ENCODE measurements around the gene KCNMB3.

GRCh38 chr3:179250605-179251481, at the start of gene KCNMB3:
TSS of gene KCNMB3 (minus strand) at chr3:179251114.
- PRO-cap, result no peak
- RRBS, result no CpG with 5 or more reads among the region's 8 CpGs

GRCh38 chr3:179404113-179404940, 46.9 kb downstream of the GNB4 start:
- PRO-cap, result no peak
- RRBS, result no CpG with 5 or more reads among the region's 5 CpGs

DNA sequence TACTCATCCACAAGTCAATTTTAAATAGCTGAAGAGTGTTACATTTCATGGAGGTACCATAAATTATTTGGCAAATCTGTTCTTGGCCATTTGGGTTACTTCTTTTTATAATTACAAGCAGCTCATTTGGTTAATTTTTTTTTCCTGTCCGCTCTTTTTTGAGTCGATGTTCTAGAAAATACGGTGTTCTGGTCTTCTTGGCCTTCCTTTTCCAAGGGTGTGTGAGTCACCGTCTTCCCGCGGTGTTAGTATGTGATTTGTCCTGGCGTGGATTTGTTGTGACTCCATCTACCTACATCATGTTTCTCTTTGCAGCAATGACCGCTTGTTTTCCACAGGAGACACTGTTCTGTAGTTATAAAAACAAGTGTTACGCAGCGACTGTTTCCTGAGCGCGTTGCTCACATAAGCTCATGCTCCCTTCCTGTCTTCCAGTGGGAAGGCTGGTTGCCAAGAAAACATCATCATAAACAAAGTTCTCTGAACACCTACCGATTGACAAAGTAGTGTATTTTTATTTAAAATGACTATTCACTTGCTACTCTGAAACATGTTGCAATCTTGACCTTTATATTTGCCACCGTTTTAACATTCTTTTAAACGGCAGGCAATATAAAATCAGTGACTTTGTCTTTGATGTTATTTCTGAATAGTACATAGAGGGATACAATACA, 18.9 kb downstream of the USP13 start:
- PRO-cap, result no peak
- RRBS, result no CpG with 5 or more reads among the region's 15 CpGs

GRCh38 chr3:180830165-180830364, 82.4 kb upstream of the FXR1 start:
- PRO-cap, result no peak
- RRBS, result no CpG with 5 or more reads among the region's 7 CpGs

- PRO-cap, result no peak
- RRBS, result no CpG with 5 or more reads among the region's 16 CpGs
Observed at GRCh38 chr3:180868246-180868918, 44.1 kb upstream of the FXR1 start.

GRCh38 chr3:180870720-180871208, 41.7 kb upstream of the FXR1 start:
- PRO-cap, result no peak
- RRBS, result no CpG with 5 or more reads among the region's 5 CpGs

DNA sequence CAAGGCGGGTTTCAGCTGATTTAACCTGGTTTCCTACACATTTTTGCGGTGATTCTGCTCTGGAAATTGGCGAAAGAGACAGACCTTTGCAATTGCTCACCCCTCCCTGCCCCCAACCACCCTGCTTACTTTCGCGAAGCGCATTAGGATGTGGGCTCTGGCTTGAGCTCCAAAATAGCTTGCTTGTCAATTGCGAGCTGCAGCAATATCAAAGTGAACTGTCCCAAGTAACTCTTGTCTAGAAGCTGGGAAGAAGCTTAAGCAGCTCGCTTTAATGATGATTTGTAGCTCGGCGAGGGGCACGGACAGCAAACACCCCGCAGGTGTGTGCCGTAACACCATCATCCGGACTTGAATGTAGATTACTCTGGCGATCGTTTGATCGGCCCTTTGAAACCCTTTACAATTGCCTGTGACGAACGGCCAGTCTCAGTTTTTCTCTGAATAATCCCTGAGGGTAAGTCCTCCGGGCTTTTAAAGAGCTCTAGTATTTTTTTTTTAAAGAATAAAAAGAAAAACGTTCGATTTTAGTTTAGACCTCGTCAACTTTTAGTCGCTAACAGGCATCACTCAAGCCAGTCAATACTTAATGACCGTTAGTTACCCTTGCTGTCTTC, 16.0 kb downstream of the SOX2 start:
- PRO-cap, result no peak
- RRBS, result 27% methylated on average over 4 of the region's 25 CpGs

- PRO-cap, result no peak
- RRBS, result no CpG with 5 or more reads among the region's 19 CpGs
Observed at GRCh38 chr3:182241657-182242580, 530.2 kb downstream of the SOX2 start.

- PRO-cap, result no peak
- RRBS, result no CpG with 5 or more reads among the region's 1 CpG
Observed at GRCh38 chr3:182244659-182245039, 532.9 kb downstream of the SOX2 start.

GRCh38 chr3:182705059-182705399, 88.3 kb upstream of the ATP11B start:
- PRO-cap, result no peak
- RRBS, result no CpG with 5 or more reads among the region's 4 CpGs

GRCh38 chr3:183210486-183210813, 42.6 kb upstream of the B3GNT5 start:
- PRO-cap, result no peak
- RRBS, result no CpG with 5 or more reads among the region's 3 CpGs

GRCh38 chr3:183349305-183349842, 79.0 kb downstream of the MCF2L2 start:
- PRO-cap, result no peak
- RRBS, result no CpG with 5 or more reads among the region's 5 CpGs

DNA sequence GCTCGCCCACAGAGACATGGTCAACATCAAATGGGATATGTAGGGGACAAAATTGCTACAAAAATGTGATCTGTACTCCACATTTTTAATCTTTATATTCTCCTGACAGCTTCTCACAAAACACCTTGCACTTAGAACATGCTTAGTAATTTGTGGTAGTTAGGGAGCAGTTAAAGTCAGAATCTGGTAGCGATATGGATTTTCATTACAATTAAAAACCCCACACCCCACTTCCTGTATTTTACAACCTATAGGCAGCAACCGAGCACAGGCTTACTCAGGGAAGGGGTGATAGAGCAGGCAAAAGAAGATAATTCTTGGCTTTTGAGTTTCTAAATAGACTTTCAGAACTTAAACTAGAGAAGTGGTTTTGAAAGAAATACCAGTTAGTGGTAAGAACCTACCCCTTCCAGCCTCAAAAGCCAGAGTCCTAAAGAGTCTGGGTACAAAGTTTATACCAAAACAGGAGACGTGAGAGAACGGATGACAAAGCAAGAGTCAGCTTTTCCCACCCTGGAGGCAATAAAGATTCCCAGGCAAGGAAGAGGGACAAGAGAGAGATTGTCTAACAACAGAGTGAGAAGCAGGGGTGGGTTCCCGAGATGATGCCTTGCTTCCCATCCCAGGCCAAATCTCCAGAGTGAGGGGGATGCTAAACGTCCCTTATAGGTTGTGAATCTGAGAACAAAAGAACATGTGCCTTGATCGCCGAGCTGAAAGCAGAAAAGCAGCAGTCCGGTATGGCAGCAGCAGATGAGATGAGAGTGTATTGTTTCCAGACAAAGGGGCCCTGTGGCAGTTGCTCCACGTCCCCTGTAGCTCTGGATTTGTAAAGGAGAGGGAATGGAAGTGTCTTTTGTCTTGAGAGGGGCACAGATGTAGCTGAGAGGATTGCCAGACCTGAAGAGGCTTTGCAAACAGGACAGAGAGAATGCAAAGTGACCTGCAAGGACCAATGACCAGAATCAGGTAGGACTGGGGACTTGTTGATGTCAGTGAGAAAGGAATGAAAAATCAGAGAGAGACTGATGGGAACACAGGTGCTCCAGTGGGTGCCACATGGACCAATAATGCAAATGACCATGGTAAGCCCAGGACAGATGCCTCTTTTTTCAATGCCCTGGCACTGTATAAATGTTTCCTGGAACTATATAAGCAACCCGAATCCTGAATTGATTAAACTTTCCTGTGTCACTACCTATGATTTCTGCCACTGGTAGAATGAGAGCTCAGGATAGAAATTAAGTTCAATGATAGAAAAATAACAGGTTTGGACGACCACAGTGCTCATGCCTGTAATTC, 36.7 kb downstream of the KLHL6 start:
- PRO-cap, result no peak
- RRBS, result no CpG with 5 or more reads among the region's 13 CpGs

DNA sequence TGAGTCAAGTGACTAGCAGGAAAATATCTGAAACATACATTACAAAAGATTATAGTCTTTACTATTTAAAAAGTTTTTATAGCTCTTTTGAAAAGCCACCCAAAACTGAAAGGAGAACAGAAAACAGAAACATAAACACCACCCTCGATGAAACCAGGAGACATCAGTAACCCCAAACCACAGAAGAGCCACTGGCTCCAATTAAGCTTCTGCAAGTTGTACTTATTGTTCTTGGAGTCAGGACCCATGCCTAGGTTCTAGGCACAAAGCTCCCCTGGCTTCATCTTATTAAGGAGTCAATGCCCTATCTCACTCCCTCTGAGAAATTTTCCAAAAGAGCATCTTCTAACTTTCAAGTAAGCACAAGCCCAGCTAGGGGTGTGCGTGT, 28.2 kb downstream of the KLHL6 start:
- PRO-cap, result no peak
- RRBS, result no CpG with 5 or more reads among the region's 2 CpGs

- PRO-cap, result no peak
- RRBS, result no CpG with 5 or more reads among the region's 8 CpGs
Observed at GRCh38 chr3:183556889-183557428, 1.5 kb upstream of the KLHL6 start.

DNA sequence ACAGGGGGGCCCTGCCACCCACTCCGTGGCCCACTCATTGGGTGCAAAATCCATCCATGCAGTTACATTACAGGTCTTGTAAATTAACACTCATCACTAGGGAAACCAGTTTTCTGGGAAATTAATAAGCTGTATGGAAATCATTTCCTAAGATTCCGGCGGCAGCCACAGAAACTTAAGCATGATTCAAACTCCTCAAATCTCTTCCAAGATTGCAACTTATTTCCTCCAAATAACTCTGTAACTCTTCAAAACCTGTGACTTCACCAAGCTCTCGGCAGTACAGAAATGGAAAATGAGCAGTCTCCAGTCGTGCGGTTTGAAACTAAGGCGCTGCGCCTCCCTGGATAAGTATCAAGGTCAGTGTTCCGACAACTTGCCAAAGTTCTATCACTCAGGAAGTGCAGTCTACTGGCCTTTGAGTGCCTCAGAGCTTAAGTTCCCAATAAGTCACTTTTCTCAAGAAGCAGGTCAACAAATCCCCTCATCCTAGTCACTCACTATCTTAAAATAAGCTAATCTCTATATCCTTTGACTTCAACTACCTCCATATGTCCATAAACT, 24.8 kb upstream of the KLHL6 start:
- PRO-cap, result no peak
- RRBS, result no CpG with 5 or more reads among the region's 9 CpGs

- PRO-cap, result unidirectional peak, minus-strand start at chr3:183845730
- RRBS, result no CpG with 5 or more reads among the region's 7 CpGs
Observed at GRCh38 chr3:183845407-183846089, 20.2 kb upstream of the MAP6D1 start.

DNA sequence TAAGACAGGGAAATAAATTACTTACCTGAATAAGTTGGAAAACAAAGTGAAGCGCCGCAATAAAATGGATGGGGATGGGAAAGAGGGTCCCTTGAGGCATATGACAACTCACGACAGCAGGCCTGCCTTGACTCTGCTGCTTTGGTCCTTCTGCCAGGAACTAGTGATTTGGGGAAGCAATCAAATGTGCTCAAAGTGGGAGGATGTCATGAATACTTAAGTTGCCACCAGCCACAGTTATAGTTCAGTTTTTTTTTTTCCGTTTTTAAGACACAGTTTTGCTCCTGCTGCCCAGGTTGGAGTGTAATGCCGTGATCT, 4.6 kb downstream of the PARL start:
- PRO-cap, result no peak
- RRBS, result no CpG with 5 or more reads among the region's 5 CpGs

DNA sequence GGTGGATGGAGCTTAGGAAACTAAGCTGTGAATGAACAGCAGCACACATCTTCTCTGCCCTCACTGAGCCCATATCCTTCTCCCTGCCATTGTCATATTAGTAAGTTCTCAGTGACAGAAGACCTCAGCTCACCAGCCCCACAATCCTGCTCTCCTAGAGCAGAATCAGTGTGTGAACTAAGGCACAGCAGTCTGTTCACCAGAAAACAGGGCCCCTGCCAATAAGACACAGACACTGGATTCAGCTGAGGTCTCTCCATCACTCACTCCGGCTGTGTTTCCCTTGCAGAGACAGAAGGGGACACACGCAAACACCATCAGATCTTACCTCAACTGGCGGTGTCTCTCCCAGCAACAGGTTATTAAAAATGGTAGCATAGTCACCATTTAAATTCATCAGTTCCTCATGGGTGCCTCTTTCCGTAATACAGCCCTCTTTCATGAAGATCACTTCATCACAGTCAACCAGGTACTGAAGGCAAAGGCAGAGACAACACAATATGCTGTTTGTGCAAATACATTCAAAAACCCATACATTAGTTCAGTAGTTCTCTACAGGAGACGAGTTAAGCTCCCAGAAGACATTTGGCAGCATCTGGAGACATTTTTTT, 56.4 kb downstream of the ABCC5 start:
- PRO-cap, result no peak
- RRBS, result no CpG with 5 or more reads among the region's 5 CpGs

DNA sequence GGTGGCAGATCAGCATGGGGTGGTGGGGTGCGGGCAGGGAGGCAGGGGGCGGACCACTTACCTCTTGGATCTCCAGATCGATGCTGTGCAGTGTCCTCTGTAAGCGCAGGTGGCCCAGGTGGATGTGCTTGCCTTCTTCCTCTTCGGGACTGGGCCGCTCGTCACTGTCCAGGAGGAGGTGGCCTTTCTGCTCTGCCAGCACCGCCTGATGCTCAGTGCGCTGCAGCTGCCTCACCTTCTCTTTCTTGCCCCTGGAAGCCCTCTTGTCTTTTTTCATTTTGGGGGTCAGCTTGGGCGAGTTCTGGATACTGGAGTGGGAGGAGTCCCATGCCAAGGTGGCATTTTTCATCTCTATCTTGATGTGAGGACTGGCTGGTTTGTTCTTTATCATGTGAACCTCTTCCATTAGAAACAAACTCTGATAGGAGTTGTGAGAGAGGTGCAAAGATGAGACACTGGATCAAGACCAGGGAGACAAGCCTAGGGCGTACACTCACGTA, 46.1 kb downstream of the ABCC5 start:
- PRO-cap, result no peak
- RRBS, result no CpG with 5 or more reads among the region's 12 CpGs

Data from Caco-2 (cell line).